ENCODE results near the genes NAA30 and CCDC198.

DNA sequence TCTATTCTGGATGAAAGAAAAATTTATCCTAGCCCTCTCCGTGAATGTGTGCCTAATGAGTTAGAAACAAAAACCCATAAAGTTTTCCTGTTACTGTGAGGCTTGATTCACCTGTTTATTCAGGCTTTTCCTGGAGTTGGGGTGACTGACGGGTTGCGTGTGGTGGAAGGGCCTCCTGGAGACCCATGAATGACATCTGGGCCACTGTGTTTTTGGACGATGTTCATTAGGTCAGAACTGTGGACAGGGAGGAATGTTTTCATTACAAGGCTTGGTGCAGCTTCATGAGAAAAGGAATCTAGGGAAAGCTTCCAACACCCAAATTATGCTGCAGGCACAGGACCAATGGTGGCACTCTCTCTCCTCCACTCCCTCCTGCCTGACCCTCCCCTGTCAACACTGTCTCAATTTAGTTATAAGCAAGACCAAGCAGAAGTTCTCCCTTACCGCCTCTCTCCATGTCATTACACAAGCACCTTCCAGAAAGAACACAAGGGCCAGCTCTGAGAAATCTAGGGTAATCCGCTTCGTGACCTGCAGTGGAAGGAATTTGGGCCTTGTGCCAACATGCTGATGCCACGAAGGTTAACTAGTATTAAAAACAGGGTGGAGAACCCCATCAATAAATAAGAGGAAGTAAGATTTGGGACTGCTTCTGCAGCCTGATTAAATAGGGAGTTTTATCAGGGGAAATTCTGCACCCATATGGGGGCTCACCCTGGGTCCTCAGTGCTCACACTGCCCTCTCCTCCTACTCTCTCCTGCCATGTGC is 200.2 kb downstream of the KTN1 start:
- PRO-cap, 3 experiments: no peak in any of the 3 experiments

GRCh38 chr14:55957861-55958291 is 160.3 kb upstream of the PELI2 start:
- PRO-cap, 3 experiments: no peak in any of the 3 experiments

GRCh38 chr14:56133503-56134022 is 15.4 kb downstream of the PELI2 start:
- PRO-cap, 3 experiments: no peak in any of the 3 experiments

DNA sequence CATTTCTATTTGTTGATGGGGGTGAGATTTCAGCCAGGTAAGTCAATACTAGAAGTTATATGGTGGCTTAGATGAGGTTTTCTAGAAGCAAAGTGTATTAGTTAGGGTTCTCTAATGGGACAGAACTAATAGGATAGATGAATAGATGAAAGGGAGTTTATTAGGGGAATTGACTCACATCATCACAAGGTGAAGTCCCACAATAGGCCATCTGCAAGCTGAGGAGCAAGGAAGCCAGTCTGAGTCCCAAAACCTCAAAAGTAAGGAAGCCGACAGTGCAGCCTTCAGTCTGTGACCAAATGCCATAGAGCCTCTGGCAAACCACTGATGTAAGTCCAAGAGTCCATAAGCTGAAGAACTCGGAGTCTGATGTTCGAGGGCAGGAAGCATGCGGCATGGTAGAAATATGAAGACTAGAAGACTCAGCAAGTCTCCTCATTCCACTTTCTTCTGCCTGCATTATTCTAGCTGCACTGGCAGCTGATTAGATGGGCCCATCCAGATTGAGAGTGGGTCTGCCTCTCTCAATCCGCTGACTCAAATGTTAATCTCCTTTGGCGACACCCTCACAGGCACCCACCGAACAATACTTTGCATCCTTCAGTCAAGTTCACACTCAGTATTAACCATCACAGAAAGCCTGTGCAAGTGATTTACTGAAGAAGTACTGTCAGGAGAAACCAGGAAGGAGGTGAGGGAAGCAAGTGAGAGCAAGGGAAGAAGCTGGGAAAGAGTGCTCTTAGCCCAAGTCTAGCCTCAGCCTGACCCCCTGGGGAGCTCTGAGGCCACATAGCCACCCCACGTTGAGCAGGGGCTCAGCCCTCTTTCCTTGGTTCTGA is 132.2 kb downstream of the PELI2 start:
- PRO-cap, 3 experiments: no peak in any of the 3 experiments

- PRO-cap, 3 experiments: no peak in any of the 3 experiments
Measured at GRCh38 chr14:56992351-56992698, 182.0 kb upstream of the OTX2 start.

GRCh38 chr14:57362146-57362982 is 28.0 kb upstream of the NAA30 start:
- PRO-cap, 3 experiments: no peak in any of the 3 experiments

GRCh38 chr14:57390129-57390859 is at the start of gene NAA30:
Gene NAA30 (plus strand): TSS chr14:57390586.
- PRO-cap, 3 experiments: peak in 3 of 3 experiments; most common plus-strand start chr14:57390586 (in 3); most common minus-strand start chr14:57390388 (in 2)

DNA sequence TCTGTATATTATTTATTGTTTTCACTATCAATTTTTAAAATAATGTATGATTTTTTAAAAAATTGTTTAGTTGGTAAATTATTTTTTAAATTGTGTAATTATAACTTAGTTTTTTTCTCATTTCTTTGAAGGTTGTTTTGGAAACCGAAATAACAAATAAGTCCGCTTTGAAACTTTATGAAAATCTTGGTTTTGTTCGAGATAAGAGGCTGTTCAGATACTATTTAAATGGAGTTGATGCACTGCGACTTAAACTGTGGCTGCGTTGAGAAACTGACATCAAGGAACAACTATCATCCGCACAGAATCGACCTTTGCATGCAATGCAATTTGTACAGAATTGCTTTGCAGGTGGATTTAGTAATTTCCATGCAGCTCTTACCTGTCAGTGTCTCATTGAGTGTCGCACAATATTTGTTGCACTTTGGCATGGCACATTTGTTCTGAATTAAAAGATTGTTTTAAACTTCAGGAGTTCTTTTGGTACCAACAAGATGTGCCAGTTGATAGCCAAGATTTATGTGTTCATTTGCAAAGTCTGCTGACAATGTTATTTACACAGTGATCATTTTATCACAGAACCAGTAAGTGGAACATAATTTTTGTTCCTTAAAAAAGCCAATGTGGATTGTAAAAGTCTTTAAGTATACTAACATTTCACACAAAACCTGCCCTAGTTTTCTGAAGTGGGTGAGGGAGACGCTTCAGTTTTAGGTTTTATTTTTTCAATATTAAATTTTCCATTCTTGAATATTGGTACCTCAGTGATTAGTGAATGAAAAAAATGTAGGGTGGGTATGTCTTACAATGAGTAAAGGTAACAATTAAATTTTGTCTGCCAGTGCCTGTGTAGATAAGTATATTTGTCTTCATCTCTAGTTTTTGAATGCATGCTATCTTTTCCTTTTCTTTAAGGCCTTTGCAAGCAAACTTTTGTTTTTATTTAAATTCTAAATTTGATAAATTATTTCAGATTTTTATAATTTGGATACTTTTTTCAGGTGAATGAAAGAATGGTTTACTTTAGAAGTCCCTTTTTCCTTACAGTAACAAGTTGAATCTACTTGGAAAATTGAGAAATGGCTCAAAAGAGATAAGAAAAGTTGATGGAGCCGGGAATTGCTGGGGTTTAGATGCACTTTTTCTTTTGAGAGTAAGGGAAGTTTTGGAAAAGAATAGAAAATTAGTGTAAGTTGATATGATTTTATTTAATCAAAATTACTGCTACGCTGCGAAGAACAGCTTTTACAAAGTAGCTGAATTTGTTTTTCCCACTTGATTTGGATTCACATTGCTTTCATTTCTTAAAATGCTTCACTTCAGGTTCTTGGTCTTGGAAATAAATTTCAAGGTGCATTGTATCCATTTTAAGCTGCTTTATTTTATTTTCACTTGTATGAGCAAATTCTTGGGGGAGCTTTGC is 19.4 kb downstream of the NAA30 start:
- PRO-cap, 3 experiments: no peak in any of the 3 experiments

- PRO-cap, 3 experiments: no peak in any of the 3 experiments
Measured at GRCh38 chr14:57493432-57494155, at the start of gene CCDC198. Gene CCDC198 (minus strand): TSS chr14:57493857.

- PRO-cap, 3 experiments: no peak in any of the 3 experiments
Measured at GRCh38 chr14:57963117-57963574, 97.3 kb upstream of the SLC35F4 start.

DNA sequence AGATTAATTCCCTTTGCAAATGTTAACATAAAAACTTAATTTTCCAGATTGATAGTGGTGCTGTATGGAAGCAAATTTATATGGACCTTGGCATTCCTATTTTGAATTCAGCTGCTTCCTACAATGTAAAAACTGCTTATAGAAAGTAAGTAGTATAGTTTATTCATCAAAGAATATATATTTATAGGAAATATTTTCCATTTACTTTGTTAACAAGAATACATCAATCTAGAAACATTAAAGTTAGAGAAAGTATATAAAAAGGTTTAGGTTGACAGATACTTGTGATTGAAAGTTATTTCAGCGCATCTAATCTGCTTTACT is 48.6 kb downstream of the ARID4A start:
- PRO-cap, 3 experiments: no peak in any of the 3 experiments

GRCh38 chr14:58362756-58363025 is 33.0 kb upstream of the TOMM20L start:
- PRO-cap, 3 experiments: peak in 1 of 3 experiments; most common minus-strand start chr14:58362866 (in 1)

- PRO-cap, 3 experiments: no peak in any of the 3 experiments
Measured at GRCh38 chr14:58369739-58369941, 26.1 kb upstream of the TOMM20L start.

- PRO-cap, 3 experiments: no peak in any of the 3 experiments
Measured at GRCh38 chr14:58639509-58640194, 1.9 kb downstream of the DACT1 start.

- PRO-cap, 3 experiments: no peak in any of the 3 experiments
Measured at GRCh38 chr14:59265600-59266032, 77.1 kb downstream of the DAAM1 start.

DNA sequence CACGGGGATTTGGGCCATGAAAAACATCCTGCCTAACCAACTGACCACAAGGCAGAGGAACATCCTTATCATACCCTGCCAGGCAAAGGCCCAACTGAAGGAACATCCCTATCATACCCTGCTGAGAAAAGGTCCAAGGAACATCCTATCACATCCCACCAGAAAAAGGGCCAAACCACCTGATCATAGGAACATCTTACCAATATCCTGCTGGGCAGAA is 30.0 kb upstream of the RTN1 start:
- PRO-cap, 3 experiments: no peak in any of the 3 experiments

DNA sequence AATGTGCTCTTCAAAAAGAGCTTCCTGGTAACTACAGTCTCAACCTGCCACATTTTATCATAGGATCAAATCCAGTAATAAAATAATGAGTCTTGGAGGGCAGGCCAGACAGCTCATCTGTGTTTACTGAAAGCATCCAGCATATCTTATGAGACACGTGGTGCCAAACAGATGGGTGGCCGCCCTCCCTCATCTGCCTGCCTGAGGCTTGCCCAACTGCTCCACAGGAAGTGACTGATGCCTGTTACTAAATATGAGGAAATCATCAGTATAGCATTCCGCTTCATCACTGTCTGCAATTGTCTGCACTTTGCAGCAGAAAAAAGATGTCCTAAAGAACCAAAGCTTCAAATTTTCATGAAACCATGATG is 13.5 kb downstream of the DHRS7 start:
- PRO-cap, 3 experiments: no peak in any of the 3 experiments

- PRO-cap, 3 experiments: peak in 3 of 3 experiments; most common plus-strand start chr14:60248199 (in 2); most common minus-strand start chr14:60248017 (in 2)
Measured at GRCh38 chr14:60247794-60248275, 1.2 kb upstream of the PPM1A start.

GRCh38 chr14:60248276-60248921 is 622 bp upstream of the PPM1A start:
- PRO-cap, 3 experiments: peak in 3 of 3 experiments; most common plus-strand start chr14:60248663 (in 2); most common minus-strand start chr14:60248463 (in 1)

DNA sequence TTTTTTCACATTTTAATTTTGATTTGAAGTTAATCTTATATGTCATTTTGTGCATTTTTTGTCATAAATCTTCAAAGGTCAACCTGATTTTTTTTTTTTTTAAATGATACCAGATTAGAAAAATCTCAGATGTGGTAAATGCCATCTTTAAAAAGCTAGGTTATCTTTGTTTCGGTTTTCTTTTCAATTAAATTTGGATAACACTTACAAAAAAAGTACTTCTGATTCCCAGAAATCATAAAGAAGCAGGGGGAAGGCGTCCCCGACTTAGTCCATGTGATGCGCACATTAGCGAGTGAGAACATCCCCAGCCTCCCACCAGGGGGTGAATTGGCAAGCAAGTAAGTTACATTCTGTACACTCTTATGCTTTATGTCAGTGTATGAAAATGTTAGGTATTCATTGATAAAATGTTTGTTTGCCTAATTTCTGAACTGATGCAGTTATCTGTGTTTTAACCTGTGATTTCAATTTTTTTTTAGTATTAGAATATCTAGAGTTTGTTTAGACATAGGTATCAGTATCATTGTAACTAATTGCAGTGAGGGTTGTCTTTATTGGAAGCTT is 40.6 kb downstream of the PPM1A start:
- PRO-cap, 3 experiments: no peak in any of the 3 experiments